Myometrial cell (primary cell): ENCODE measurements around the gene PRR5L.

DNA sequence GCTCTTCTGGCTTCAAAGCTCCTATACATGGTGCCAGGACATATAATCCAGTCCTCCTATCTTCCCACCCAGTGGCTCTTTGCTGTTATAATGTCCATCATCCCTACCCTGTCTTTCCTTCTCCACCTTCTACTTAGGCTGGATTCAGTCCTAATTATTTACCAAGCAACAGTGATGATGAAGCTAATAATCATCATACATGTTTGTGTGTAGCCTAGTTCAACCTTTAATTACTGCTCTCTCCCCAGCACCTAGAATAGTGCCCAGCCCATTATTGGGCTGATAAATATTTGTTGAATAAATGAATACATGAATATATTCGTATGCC is 20.1 kb downstream of the EHF start:
- RAMPAGE, long total RNA, result no peak

DNA sequence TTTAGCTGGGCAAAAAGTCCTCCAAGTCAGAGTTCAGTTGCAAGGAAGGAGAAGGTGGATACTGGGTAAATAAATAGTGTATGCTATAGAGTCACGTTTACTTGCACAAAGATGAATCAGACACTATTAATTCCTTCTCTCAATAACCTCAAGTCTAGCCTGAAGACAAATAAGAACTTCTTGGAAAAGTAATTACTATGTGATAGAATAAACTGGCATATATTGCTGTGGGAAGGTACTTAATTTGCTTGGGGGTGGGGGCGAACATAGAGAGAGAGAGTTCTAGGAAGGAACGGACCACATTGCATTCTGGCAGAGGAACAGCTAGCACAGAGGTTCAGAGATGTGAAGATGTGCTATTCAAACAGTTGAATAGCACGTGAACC is 136.3 kb downstream of the EHF start:
- RAMPAGE, long total RNA, result no peak

GRCh38 chr11:35045042-35045764 is 93.8 kb upstream of the CD44 start:
- RAMPAGE, long total RNA, result no peak

GRCh38 chr11:35142371-35143329 is 3.7 kb downstream of the CD44 start:
- RAMPAGE, long total RNA, result no peak

DNA sequence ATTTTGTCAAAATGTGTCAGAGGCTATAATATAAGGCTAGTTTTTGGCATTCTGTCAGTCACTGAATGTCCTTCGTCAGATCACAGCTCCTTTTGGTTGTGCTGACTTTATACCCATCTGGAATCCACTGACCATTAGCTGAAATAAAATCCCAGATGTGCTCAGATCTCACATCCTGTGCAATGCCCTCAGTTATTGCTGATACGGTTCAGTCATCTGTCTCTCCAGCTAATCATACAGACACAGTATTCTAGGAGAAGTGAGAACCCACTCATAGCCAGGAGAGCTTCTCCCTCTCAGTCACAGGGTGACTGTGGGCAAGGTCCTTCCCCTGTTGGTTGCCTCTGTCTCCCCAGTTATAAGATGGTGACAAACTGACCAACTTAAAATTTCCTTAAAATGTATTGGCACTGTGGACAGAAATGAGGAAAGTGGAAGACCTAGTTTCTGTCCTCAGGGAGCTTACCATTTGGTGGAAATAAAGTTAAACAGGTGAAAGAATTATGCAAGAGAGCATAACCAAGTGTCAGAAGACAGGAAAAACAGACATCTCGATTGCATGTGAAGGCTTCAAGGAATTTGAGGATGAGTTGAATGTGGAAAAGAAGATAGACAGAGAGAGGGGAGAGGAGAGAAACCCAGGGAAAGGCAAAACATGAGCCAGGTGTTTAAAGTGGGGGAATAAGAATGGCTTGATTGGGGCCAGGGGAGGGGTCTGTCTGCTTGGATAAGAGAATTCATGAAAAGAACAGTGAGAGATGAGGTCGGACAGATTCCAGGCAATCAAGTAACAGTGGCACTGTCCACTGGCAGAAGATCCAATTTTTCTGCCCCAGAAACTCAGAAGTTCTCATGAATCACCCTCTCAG is 11.8 kb downstream of the CD44 start:
- RAMPAGE, long total RNA, result no peak

DNA sequence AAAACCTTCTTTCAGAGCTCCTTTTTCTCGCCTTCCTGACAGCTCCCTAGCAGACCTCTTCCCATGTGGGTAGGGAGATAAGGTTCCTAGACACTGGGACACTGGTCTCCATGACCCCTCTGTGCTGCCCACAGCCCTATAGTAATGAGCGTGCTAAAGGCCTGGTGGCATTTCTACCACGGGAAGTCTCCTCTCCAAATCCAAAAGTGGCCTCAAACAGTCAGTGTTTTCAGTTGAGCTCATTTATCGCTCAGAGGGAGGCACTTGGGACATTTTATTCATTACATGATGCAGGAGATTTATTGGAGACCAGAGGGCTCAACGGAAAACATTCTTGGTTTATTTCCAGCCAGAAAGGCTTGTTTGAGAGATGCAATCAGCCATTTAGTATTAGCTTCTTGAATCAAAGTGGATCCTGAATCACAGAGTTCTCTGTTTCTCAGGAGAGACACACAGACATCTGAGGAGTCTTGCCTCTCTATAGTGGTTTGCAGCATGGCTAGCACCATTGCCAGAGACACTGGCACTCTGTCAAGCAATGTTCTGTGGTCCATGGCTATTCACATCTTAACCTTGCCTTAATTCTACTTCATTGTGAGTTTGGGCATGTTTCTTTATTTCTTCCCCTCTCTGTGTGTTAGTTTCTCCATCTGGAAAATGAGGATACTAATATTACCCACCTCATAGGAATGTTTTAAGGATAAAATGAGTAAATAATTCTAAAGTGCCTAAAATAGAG is 31.5 kb downstream of the CD44 start:
- RAMPAGE, long total RNA, result no peak

GRCh38 chr11:35176923-35177119 is 37.9 kb downstream of the CD44 start:
- RAMPAGE, long total RNA, result no peak

- RAMPAGE, long total RNA, result no peak
Measured at GRCh38 chr11:35247350-35247788, 108.4 kb downstream of the CD44 start.

DNA sequence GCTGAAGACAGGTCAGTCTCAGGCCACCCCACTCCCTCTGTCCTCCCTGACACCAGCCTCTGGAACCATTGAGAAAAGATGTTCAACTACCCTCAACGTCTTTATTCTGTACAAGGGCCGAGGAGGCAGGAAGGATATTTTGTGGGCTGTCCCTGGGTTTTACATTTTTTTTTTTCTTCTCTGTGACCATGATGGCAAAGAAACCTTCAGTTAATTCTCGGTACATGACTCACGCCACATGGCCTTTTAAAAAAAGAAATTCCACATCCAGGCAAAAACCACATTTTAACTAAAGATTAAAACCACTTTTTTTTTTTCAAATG is 130.3 kb downstream of the SLC1A2 start:
- RAMPAGE, long total RNA, result no peak

GRCh38 chr11:35381115-35381314 is 38.3 kb downstream of the SLC1A2 start:
- RAMPAGE, long total RNA, result no peak

- RAMPAGE, long total RNA, result no peak
Measured at GRCh38 chr11:35390845-35391705, 28.3 kb downstream of the SLC1A2 start.

DNA sequence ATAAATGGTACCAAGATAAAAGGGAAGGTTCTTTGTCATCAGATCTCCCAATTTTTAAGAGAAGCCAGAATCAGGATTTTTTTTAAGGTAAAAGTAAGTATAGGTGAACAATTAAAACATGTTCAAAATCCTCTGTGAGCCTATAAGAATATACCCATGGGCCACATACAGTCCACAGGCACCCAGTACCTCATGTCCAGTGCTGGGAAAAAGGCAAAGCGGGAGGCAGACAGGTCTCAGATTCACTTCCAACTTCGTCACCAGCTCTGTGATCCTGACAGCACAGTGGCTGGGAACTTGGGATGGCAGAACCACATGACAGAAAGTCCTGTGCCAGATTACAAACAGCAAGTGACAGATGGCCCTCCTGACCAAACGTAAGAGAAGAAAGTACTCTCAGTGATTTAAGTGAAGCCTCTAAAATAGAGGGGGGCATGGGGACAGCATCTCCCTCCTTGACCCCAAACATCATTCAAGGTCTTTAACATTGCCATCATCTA is 5.8 kb downstream of the SLC1A2 start:
- RAMPAGE, long total RNA, result no peak

DNA sequence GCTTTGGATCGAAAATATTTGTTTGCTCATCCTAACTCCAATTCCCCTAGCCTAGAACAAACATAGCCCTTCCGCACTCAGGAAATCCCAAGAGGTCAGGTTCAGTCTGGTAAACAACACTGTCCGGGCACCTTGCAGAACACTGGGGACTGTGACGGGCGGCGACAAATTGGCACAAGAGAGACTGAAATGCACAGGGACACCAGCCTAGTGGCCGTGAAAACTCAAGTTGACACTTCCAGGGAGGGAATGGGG is 345 bp upstream of the TRIM44 start:
- RAMPAGE, long total RNA, result no peak

- RAMPAGE, long total RNA, result no peak
Measured at GRCh38 chr11:35919526-35919693, 24.5 kb upstream of the LDLRAD3 start.

DNA sequence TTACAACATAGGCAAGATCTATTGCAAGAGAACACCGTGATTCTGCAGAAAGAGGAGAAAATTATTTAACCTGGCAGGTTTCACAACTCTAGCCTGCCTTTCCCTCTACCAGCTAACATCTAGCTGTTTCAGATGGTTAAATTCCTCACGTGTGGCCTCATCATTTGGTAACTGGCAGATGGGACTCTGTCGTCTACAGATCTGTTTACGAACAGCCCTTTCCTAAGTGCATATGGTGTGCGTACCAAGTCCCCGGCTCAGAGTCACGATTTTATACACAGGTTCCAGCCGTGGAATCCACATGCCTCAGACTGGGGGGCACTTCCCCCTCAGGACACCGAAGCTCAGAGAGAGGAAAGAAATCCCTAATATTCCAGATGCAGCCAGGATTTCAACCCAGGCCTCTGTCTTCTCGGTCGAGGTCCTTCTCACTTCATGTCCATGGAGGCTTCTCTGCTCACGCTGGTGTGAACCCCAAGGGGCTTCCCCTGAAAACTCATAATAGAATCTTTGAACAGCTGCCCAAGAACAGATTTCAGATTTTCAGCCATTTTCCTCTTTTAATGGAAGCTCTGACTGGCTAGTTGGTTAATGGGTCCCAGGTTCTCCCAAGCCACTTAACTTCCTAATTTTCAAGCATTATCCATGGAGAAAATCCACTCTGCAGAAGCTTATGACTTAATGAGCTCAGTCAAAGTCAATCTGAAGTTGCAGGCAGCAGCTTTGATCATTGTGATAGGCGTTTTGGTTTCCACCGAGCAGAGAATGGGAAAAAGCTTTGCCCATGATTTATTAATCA is 25.1 kb downstream of the LDLRAD3 start:
- RAMPAGE, long total RNA, result no peak

GRCh38 chr11:36295877-36296382 is at the start of gene PRR5L:
Gene PRR5L, plus strand, starts transcription at chr11:36296288.
- RAMPAGE, long total RNA, result no peak

- RAMPAGE, long total RNA, result no peak
Measured at GRCh38 chr11:36458122-36458625, 51.9 kb downstream of the TRAF6 start.

- RAMPAGE, long total RNA, result no peak
Measured at GRCh38 chr11:40716246-40717045, 743.0 kb downstream of the LRRC4C start.

GRCh38 chr11:41861645-41861952 is 402.1 kb upstream of the LRRC4C start:
- RAMPAGE, long total RNA, result no peak

DNA sequence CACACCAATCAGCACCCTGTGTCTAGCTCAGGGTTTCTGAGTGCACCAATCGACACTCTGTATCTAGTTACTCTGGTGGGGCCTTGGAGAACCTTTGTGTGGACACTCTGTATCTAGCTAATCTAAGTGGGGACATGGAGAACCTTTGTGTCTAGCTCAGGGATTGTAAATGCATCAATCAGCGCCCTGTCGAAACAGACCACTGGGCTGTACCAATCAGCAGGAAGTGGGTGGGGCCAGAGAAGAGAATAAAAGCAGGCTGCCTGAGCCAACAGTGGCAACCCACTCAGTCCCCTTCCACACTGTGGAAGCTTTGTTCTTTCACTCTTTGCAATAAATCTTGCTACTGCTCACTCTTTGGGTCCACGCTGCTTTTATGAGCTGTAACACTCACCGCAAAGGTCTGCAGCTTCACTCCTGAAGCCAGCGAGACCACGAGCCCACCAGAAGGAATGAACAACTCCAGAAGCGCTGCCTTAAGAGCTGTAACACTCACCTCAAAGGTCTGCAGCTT is 437.0 kb upstream of the API5 start:
- RAMPAGE, long total RNA, result no peak